Epidermal melanocyte (primary cell): ENCODE results near the gene EYA4.

GRCh38 chr6:130507425-130508000 is 141.7 kb downstream of the TMEM200A start:
- RRBS, result 11% methylated on average over 1 of the region's 6 CpGs

- RRBS, result no CpG with 5 or more reads among the region's 3 CpGs
These were observed 783 bp upstream of the EPB41L2 start for GRCh38 chr6:131063939-131064117.

DNA sequence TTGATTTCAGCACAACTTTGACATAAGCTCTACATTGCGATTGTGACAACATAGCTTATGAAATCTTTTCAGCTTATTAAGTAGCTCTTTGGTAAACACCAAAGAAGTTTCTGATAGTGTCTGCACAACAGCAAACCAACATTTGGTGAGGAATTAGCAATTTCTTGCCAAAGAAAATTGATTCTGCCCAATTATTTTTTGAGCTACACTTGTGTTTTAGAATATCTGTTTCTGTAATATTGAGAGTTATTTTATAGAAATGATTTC is 147.2 kb downstream of the AKAP7 start:
- RRBS, result no CpG with 5 or more reads among the region's 1 CpG

DNA sequence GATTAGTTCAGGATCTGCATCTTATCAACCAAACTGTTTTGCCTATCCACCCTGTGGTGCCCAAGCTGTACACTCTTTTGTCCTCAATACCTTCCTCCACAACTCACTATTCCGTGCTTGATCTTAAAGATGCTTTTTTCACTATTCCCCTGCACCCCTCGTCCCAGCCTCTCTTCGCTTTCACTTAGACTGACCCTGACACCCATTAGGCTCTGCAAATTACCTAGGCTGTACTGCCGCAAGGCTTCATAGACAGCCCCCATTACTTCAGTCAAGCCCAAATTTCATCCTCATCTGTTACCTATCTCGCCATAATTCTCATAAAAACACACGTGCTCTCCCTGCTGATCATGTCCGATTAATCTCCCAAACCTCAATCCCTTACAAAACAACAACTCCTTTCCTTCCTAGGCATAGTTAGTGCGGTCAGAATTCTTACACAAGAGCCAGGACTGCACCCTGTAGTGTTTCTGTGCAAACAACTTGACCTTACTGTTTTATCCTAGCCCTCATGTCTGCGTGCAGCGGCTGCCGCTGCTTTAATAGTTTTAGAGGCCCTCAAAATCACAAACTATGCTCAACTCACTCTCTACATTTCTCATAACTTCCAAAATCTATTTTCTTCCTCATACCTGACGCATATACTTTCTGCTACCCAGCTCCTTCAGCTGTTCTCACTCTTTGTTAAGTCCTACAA is 191.4 kb downstream of the AKAP7 start:
- RRBS, result no CpG with 5 or more reads among the region's 12 CpGs

DNA sequence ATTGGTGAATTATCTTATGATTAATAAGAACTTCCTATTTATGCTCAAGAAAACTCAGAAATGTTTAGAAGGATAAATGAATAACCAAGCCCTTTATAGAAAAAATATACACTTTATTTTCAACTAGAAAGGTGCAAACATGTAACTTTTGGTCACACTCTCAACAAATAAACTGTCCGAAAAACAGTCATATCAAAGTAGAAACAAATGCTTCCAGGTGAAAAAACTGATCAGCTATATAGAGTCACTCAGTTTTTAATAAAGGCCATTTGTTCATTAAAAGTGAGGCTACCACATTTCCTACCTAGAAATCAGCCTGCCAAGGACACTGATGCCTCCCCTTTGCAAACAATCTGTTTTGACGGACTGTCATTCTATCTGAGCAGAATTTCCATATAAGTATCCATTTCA is 3.1 kb downstream of the CCN2 start:
- RRBS, result no CpG with 5 or more reads among the region's 2 CpGs

DNA sequence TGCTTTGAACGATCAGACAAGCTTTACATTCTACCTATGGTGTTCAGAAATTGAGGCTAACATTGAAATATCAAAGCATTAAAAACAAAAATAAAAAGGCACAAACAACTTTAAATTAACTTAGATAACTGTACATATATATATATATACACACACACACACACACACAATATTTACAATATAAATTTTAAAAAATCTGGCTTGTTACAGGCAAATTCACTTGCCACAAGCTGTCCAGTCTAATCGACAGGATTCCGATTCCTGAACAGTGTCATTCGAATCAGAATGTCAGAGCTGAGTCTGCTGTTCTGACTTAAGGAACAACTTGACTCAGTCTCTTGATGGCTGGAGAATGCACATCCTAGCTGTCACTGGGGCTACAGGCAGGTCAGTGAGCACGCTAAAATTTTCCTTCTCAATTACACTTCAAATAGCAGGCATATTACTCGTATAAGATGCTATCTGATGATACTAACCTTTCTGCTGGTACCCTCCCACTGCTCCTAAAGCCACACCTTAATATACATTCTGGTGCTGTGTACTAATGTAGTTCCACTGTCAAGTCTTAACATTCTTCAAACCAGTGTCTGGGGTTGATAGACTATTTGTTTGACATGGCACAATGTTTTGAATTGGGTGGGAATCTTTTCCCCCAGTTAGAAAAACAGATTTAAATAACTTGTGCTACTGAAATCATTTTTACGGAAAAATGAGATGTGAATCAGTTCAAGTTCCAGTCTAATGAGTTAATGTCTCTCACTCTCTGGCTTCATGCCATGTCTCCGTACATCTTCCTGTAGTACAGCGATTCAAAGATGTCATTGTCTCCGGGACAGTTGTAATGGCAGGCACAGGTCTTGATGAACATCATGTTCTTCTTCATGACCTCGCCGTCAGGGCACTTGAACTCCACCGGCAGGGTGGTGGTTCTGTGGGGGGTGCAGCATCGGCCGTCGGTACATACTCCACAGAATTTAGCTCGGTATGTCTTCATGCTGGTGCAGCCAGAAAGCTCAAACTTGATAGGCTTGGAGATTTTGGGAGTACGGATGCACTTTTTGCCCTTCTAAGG is 2.3 kb downstream of the CCN2 start:
- RRBS, result 53% methylated on average over 4 of the region's 18 CpGs

GRCh38 chr6:131949692-131949891 is 1.6 kb downstream of the CCN2 start:
- RRBS, result no CpG with 5 or more reads among the region's 3 CpGs

GRCh38 chr6:131954488-131955069 is 3.4 kb upstream of the CCN2 start:
- RRBS, result no CpG with 5 or more reads among the region's 9 CpGs

DNA sequence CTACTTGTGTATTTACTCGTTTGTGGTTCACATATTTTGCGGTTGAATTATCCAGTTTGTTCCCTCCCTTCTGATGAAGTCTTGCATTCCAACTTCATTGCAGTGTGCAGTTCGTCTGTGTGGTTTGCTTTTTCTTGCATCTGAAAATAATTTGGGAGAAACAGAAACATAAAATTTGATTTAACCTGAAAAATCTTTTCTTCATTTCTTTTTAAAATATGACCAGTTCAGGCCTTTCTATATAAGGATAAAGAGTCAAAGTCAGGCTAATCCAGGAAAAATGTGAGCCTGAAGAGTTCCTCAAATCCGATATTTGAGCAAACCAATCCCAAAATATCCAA is 202.2 kb upstream of the CCN2 start:
- RRBS, result no CpG with 5 or more reads among the region's 4 CpGs

GRCh38 chr6:132202553-132202880 is 198.8 kb downstream of the MOXD1 start:
- RRBS, result no CpG with 5 or more reads among the region's 4 CpGs

GRCh38 chr6:132274883-132275444 is 126.3 kb downstream of the MOXD1 start:
- RRBS, result 46% methylated on average over 2 of the region's 11 CpGs

- RRBS, result no CpG with 5 or more reads among the region's 5 CpGs
These were observed 21.6 kb downstream of the STX7 start for GRCh38 chr6:132491264-132491717.

DNA sequence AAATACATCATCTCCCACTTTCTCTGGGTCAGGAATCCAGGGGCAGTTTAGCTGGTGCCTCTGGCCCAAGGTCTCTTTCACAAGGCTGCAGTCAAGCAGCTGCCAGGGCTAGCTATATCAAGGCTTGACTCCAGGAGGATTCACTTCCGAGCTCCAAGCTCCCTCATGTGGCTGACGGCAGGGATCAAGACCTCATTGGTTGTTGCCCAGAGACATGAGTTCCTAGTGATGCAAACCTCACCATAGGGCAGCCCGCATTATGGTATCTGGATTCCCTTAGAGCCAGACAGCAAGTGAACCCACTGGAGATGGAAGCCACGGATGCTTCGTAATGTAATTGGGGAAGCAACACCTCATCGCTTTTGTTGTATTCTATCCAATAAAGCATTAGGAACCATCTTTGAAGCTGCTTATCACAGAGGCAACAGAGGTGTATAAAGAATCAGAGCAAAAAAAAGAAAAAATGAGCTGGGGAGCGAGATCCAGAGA is 1.4 kb upstream of the VNN1 start:
- RRBS, result no CpG with 5 or more reads among the region's 7 CpGs

- RRBS, result no CpG with 5 or more reads among the region's 6 CpGs
These were observed 20.7 kb upstream of the VNN1 start for GRCh38 chr6:132734279-132735265.

- RRBS, result no CpG with 5 or more reads among the region's 11 CpGs
These were observed 3.3 kb downstream of the RPS12 start for GRCh38 chr6:132817352-132818414.

- RRBS, result no CpG with 5 or more reads among the region's 3 CpGs
These were observed 141.4 kb upstream of the EYA4 start for GRCh38 chr6:133099585-133100253.

- RRBS, result no CpG with 5 or more reads among the region's 2 CpGs
These were observed 110.3 kb upstream of the EYA4 start for GRCh38 chr6:133130655-133131470.

DNA sequence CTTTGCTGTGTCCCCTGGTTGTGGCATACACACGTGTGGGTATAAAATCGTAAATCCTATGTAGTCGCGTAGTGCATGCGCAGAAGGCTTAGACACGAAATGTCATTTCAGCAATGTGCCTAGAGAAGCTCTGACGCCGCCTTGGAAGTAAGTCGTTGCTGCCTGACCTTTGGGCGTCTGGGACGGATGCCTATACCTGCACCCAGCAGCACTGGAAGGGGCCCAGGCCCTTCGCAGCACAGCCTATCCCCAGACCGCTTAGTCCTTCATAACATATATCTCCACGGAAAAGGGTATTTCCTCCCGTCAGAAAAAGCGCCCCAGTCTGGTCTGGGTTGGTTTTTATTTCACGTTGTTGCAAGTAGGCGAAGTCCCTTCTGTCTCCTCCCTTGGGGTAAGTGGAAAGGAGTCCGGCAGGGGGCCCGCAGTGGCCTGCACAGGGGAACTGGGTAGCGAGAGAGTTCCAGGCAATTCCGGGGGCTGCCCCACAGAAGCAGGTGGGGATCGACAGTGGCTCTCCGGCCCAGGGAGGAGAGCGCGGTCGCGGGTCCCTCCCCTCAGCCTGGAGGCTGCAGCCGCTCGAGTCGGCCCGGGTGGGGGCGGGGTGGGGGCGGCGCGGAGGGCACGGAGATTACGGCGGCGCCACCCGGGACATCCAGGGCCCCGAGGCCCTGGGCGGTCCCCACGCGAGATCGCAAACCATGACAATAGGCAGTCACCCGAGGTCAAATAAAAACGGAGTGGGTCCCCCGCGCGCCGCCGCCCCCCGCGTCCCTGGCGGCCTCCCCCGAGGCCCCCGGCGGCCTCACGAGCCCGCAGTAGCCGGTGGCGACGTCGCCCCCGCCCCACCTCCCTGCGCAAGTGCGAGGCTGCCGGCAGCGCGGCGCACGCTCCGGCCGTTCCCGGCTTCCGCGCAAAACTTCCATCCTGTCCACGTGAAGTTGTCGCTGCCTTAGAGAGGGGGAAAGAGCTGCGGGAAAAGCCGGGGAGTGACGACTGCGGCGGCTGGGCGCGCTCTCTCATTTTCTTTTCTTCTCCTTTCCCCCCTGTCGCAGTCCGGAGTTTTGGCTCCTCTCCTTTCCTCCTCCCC is at the start of gene EYA4:
EYA4 (plus strand) TSS at position 914 of the 1,090 bp plus-strand sequence.
- RRBS, result 4% methylated on average over 43 of the region's 89 CpGs

DNA sequence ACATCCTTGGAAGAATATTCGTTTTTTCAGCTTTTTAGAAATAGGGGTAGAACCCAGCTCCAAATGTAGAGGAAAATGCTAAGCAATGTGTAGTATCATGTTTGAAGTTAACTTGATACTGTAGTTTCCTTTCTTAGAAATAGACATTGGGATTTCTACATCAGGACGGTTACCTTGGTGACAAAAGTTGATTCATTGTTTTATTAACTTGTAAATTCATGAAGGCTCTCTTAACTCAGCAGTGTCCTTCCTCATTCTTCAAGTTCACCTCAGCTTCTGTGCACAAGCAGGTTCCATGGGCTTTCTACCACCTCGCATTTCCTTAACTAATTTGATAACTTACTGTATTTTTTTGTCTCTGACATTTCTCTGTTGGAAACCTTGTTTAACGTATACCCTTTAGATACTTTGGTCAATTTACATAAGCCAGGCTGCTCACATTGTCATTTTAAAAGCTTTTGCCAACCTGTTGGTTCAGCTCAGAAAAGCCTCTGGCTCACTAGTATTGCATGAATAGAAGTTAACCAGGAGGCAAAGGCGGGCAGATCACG is 43.5 kb downstream of the TBPL1 start:
- RRBS, result no CpG with 5 or more reads among the region's 6 CpGs